ENCODE results near the genes RIPK4 and PDE9A.

DNA sequence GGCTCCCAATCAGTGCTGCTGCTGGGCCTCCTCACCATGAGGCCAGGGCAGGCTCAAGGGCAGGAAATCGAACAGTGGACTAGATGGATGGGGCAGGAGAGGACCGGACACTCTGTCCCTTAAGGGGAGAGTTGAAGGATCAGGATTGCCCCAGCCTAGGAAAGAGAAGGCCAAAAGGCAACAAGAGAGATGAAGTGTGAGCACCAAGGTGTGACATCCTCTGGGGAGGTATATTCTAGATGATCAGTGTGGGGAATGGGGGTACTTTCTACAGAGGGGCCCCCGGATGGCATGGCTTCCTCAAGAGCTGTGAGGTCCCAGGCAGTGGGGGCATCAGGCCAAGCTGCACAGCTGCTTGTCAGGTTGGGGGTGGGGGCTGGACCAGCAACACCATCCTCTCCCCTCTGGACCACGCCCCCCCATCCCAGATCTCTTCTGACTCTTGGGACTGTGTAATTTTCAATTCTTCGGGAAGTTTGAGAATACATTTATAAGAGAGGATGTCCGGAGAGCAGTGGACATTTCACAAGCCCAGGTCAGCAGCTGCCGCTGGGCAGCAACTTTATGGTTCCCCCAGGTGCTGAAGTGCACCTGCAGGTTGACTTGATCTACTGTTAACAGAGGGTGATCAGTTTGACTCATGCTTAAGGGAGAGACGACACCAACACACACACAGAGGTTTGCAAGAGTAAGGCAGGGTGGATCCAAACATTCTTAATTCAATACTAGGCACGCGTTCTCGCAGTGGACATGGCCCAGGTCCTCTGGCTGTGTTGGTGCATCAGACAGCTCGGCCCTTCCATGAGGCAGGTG lies 34.1 kb downstream of the MX1 start:
- RRBS = no CpG with 5 or more reads among the region's 12 CpGs

GRCh38 chr21:41473179-41473771 lies 34.7 kb downstream of the TMPRSS2 start:
- RRBS = 41% methylated on average over 2 of the region's 24 CpGs

- RRBS = no CpG with 5 or more reads among the region's 7 CpGs
Measured at GRCh38 chr21:41499379-41499807, 8.6 kb downstream of the TMPRSS2 start.

DNA sequence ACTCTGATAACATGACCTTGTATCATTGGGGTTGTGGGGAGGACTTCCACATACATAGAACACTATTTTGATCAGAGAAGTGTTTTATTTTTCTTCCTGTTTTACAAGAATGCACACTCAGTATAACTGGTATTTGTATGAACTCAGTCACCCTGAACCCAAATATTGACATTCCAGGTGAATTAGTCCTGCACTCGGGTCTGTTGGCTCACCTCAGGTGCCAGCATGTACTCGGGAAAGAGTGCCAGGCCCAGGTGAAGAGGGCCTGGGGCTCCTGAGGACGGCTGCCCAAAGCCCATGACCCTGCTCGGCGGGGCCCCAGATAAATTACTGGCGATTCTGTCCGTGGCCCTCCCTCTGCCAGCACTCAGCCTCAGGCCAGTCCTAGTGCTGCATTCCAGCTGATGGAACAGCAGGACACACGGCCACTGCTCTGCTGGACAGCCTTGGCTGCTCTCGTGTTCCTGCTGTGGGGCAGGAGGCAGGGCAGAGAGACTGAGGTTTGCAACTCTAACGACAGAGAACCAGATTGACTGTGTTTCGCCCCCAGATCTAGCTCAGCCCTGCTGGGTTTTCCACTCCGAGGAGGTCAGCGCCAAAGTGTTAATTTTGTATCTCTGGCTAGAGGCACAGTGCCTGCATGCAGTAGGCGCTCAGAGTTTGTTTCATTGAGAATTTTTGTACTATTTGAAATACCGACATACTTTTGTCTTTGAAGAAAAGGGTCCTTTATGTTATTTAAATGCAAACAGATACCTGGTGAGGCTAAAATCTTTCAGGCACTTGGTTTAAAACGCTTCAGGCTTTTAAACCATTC lies 75.5 kb upstream of the TMPRSS2 start:
- RRBS = no CpG with 5 or more reads among the region's 16 CpGs

DNA sequence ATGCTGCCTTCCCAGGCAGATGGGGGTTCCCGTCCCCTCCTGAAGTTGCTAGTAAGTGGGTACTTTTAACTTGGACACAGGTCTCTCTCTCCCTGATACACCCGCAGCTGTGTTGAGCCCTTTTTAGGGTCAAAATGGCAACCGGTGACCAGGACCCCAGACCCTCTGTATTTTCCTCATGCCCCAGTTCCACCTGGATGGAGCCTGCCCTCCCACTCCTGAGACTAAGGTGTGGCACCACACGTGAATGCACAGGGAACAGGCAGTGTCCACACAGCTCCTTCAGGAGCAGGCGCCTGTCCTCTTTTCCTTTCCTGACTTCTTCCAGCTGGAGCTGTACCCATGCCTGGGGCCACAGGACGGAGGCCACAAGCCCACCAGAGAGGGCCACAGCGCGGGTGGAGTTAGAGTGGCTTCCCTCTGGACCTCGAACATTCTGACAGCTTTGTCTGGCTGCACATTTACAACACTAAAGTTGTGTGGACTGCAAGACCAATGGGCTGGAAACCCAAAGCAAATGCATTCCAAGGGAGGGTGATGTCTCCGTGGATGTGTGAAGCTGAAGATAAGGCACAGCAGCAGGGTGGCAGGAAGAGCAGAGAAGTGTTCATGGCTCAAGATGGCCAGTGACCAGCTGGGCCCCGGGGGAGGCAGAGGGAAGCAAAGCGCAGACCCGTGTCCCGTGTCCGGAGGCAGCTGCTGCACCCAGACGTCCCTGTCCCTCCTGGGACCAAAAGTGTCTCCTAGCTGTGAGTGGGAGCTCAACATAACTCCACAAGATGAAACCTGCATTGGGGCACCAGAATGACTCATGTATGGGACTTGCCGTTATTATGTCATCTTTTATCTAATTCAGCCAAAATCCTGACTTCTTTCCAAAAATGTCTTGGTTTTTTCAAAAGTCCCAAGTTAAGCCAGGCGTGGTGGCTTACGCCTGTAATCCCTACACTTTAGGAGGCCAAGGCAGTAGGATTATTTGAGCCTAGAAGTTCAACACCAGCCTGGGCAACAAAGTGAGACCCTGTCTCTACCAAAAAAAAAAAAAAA lies 118.4 kb downstream of the RIPK4 start:
- RRBS = 94% methylated on average over 5 of the region's 19 CpGs

DNA sequence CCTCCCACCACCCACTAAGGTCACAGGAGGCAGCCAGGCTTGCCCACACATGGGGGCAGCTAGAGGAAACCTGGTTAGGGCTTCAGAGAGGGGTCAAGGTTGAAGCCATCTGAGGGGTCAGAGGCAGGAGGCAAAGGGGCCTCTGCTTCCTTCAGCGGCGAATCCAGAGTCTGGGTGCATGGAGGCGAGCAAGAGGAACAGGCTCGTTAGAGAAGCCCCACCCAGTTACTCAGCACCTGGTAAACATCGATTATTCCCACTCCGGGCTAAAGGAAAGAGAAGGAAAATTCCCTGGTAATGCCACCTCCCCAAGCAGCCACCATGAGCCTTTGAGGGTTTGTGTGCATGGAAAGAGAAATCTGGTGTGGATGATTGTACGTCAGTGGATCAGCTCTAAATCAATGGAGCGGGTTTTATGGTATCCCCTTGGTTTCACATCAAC lies 36.9 kb downstream of the RIPK4 start:
- RRBS = no CpG with 5 or more reads among the region's 8 CpGs

GRCh38 chr21:41766847-41767318 lies at the start of gene RIPK4:
Gene RIPK4, minus strand, starts transcription at chr21:41767052.
- RRBS = no CpG with 5 or more reads among the region's 50 CpGs

GRCh38 chr21:41767319-41767679 lies 447 bp upstream of the RIPK4 start:
- RRBS = no CpG with 5 or more reads among the region's 9 CpGs

GRCh38 chr21:41778183-41778654 lies 11.4 kb upstream of the RIPK4 start:
- RRBS = 6% methylated on average over 5 of the region's 29 CpGs

DNA sequence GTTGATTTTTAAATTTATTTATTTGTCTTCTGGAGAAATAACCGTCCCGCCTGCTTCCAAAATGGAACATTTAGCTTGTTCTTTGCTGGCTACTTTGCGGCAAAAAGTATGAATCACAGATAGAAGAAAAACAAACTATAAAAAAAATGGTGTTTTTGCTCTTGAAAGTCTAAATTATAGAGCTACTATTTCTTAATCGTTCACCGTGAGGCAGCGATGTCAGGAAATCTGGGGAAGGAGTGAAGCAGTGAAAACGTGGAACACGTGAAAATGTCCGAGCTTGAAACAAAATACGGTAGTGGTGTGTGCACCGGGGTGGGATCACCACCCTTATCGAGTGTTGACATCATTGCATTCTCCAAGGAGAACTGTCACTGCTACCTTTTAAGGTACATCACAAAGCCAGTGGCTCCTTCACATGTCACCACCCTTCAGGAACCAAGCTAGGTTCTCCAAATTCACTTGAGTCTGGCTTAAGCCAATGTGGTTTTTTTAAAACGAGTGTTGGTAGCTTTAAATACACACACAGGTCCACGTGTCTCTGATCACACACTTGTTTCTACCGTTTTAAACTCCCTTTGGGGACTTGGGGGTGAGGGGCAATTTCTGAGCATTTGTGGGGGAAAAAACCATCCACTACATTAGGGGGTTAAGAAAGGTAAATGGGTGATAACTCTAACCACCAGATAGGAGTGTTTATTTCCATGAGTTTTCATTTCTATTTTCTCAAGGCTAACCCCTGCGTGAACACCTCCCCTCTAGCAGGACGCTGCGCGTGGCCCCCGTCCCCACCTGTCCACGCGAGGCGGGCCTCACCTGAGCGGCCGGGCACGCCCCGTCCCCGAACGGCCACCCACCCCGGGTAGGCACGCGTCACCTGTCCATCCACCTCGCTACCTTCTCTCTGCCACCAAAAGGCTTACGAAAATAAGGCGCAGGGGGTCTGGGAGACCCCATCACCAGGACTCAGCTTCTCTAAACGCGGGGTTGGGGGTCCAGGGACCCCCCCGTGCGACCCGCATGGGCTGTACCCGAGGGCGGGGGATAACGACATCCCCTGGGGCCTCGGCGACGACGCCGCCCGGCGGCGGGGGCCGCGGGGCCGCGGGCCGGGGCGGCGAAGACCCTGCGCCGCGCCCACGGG lies 1.0 kb downstream of the PRDM15 start:
- RRBS = under 1% methylated on average over 7 of the region's 62 CpGs

DNA sequence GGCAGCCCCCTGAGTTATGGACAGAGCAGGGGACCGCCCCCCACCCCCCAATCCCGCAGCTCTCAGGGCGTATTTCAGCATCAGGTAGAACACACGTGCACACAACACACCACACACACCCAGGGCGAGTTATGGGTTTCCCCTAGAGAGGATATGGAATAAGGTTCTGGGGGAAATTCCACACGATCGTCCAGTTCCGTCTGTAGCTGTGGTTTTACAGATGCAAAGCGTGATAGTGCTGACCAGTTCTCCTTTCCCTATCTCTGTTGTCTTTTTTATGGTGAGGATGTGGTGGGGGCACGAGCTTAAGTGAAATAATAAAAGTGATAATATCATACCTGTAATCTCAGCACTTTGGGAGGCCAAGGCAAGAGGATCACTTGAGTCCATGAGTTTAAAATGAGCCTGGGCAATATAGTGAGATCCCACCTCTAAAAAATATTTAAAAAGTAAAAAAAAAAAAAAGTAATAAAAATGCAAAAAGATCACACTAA lies 25.1 kb downstream of the C2CD2 start:
- RRBS = no CpG with 5 or more reads among the region's 10 CpGs

DNA sequence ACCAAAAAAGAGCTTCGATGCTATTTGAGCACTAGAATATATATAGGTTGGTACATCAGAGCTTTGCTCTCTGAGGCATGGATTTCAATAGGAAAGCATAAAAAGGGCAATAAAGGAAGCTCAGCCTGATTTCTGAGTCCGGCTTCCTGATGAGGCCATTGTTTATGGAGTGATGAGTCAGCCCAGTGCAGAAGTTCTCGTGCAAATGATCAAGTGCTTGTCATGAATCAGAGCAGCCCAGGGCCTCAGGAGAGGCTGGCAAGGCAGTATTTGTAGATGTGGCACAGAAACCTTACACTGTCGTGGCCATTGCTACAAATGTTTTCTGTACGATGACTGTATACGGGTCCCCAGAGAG lies 26.7 kb downstream of the UMODL1 start:
- RRBS = no CpG with 5 or more reads among the region's 6 CpGs

- RRBS = no CpG with 5 or more reads among the region's 9 CpGs
Measured at GRCh38 chr21:42170871-42171388, 48.0 kb upstream of the ABCG1 start.

GRCh38 chr21:42236585-42237117 lies 17.7 kb downstream of the ABCG1 start:
- RRBS = no CpG with 5 or more reads among the region's 3 CpGs

GRCh38 chr21:42276729-42277166 lies 38.5 kb downstream of the TFF3 start:
- RRBS = no CpG with 5 or more reads among the region's 10 CpGs

- RRBS = no CpG with 5 or more reads among the region's 8 CpGs
Measured at GRCh38 chr21:42477133-42477675, 18.8 kb downstream of the RSPH1 start.

DNA sequence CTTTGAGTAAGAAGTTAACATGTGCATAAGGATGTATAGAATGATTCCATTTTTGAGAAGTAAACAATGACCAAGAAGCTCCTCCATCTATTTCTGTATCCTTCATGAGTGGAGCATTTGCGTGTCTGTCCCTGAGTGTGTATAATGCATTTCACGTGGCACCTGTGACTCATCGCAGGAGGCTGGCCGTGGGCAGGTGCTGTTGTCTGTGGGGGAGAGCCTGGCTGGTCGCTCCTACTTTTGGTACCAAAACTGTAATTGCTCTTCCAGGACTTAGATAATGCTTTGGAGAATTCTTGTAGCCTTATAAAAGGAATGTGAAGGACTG lies 16.5 kb downstream of the SLC37A1 start:
- RRBS = no CpG with 5 or more reads among the region's 5 CpGs

DNA sequence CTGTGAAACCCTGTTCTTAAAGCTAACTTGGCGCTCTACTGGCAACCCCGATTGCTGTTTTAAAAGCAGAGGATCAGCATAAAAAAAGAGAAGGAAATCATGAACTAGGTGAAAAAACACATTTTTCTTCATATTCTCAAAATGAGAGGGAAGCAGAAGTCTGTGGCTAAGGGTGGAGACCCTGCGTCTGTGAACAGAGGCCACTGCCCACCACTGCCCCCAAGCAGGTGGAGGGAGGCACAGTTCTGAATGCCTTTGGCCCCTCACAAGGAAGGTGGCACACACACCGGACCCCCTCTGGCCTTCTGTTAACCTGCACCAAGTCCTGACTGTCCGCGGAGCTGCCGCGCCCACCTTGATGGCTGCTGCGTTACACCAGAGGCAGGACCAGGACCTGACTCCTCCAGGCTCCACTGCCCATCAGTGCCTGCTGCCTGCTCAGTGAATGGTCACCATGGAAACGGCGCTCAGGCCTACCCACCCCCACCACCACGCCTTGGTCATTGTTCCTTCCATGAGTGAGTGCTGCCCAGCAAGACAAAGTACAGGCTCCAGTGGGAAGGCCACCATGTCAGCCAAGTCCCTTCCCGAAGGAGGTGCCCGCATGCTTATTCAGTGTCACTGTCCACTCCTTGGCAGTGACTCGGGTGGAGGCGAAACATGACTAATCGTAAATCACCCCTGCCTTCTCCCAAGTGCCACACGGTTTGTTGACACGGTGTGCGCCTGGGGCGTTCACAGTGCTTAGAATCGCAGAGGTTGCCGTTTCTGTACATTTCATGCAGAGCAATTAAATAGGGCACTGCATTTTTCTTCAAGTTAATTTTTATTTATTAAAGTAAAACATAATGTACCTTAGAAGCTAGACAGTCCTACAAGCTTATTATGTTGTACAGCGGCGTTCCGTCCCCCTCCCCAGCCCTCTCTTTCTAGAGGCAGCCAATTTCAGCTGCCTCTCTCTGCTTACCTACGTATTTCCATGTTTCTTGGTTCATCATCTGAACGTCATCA lies 57.3 kb downstream of the SLC37A1 start:
- RRBS = no CpG with 5 or more reads among the region's 28 CpGs

DNA sequence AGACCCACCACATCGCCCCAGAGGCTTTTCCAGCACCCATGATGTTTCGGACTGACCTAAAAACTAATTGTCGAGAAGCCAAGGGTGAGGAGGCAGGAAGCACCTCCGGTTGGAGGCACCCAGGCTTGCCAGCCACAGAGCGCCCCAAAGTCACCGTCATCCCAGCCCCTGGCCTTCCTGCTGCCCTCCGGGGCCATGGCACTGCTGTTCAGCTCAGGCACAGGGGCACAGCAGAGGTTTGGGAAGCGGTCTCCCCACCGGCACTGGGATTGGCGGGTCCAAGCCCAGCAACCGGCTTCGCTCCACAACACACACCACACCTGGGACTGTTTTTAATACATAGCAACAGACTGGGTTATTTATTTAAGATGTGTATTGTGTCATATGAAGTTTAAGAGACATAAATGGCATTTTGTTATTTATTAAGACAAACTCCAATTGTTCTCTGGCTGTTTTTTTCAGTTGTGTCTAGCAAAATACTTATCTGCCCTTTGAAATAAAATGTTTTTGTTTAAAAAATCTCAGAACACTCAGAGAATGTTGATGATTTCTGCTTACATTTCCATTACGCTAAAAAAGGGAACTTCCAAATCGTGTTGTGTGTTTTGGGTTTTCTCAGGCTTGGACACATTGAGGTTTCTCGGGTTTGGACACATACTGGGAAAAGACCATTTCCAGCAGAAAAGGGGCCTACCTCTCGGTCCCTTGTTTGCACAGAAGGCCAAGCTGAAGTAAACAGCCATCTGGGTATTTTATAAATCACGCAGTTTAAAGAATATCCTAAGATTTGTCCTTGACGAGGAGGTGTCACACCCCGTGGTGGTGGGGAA lies 67.5 kb downstream of the SLC37A1 start:
- RRBS = 89% methylated on average over 6 of the region's 19 CpGs

GRCh38 chr21:42653325-42654104 lies at the start of gene PDE9A:
Gene PDE9A, plus strand, starts transcription at chr21:42653621.
- RRBS = 3% methylated on average over 54 of the region's 84 CpGs